Progenitor cell of endocrine pancreas (in vitro differentiated cells): ENCODE data around the gene RCBTB1.

GRCh38 chr13:49248380-49249058 is 794 bp downstream of the CDADC1 start:
- PRO-cap, result no peak

DNA sequence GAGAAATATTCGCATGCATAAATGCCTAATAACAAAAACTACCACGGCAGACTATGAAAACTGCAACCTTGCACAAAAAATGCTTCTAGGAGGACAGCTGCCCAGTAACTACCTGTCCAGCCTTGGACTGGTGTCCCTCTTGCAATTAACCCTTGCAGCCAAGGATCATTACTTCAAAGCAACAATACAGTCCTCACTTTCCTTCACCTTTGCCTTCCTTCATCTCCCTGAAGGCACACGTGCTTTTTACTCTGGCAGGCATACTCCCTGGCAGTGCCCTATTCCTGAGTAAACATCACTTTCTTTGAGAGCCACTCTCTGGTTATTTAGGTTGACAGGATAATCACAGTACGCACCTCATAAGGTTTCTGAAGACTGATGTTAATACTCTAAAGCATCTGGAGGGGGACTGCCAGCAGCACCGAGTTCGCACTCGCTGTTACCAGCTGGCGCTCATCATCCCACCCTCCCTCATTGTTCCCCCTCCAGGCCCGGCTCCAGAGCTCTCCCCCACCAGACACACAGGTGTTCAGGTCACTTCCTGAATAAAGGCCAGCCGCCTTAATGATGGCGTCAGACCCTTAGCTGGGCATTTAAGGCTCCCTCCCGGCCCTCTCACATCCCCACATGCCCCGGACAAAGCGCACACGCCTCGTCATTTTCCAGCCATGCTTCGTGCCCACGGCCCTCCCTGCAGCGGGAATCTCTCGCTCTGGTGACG is 57.3 kb downstream of the CDADC1 start:
- PRO-cap, result no peak

GRCh38 chr13:49399749-49400355 is 44.0 kb downstream of the CAB39L start:
- PRO-cap, result no peak

DNA sequence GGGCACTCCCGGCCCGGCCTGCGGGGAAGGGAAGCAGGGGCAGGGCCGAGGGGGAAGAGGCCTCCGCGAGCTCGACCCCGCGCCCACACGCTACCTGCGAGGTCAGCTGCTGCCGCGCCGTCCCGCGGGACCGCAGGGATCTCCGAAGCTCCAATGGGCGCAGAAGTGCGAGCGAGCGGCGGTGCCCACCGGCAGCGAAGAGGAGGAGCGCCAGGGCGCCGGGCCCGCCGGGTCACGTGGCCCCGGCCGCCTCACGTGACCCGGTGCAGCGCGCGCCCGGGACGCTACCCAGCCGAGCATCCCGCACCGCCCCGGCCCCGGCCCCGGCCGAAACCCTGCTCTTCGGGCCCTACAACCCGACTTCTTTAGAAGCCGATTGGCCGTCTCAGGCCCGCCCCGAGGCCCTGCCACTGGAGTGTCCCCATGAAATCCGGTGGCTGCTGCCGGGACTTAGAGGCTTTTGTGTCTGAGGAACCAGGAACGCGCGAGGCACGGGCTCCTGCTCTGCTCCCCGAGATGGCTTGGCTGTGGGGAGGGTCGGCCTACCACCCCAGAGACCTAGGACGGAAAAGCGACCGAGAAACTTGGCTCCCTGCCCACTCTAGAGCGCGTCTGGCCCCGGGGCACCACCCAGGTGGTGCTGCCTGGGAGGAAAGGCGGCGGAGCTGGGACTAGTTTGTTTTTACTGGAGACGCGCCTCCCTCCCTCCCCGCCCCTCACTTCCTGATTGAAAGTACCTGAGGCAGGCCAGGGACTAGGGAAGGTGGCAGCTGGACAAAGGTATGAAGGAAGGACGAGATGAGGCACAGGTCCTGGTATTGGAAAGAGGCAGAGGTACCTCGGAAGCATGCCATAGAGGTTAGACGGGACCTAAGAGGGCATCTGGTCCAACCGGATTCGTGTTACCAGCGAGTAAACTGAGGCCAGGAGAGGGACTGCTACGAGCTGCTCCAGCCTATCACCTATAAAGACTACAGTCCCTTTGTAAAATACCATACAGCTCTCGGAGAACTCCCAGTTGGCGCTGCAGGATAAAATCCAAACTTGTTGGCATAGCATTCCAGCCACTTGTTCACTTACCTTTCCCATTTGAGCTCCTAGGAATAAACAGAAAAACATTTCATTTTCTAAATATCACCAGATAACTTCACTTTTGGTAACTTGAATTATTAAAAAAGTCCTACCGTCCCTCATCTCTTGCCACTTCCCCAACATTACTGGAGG is at the start of gene RCBTB1:
Gene RCBTB1, minus strand, starts transcription at position 209 of the 1,224 bp plus-strand sequence.
- PRO-cap, result bidirectional peak, plus-strand start at position 309 of the sequence, minus-strand start at position 155 of the sequence; bidirectional peak, plus-strand start at position 736 of the sequence, minus-strand start at position 658 of the sequence; unidirectional peak, minus-strand start at position 973 of the sequence

DNA sequence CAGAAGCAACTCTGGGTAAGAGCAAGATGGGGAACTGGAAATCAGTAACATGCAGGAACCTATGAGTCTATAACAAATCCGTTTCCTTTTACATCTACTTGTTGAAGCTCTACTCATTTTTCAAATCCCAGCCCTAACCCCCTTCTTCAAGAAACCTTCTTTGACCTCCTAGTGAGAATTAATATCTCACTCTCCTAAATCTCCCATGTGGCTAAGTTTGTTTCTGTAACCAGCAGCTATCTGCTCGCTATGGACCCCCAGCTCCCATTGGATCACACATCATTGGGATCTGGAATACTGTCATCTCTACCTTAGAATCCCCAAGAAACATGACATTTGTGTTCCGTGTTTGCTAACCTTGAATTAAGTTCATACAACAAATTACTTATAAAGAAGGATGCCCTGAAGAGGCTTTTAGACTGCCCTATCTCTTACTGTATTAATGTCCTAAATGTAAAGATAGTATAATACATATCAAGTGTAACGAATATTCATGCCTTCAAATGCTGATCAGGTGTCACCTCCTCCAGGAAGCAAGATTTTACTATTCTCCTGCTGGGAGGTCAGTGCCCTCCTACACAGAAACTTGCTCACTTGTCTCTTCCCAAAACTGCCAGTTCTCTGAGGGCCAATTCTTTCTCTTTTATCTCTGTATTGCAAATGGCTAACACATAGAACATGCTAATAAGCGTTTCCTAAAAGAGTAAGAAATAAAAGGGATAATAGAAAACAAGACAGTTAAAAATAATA is 19.3 kb downstream of the EBPL start:
- PRO-cap, result no peak

DNA sequence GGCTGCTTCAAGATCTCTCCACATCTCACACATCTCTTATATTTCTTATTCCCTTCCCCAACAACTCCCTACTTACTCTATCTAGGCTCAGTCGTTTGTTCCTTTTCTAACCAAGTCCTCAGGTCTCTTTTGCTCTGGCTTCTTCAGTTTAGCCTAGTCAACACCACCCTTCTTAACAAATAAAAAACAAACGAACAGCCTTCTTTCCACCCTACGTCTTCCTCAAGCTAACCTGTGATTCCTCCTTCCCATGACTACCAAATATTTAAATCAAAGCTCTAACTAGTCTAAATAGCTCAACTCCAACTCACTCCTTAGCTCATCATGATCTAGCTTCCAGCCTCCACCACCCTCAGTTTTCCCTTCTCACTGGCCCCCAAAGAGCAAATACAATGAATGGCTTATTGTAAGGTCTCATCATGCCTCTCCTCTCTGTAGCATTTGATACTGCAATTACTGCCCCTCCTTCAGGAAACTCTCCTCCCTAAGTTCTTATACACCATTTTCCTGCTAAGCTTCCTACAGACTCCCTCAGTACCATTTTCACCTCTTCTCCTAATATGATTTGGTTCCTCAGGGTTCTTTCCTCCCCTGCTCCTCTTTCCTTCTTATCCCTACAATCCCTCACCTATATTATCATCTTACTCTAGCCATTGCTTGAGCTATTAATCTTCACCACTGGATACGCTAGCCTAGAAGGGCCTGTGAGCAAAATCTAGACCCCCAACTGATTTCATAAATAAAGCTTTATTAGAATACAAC is 12.8 kb downstream of the KPNA3 start:
- PRO-cap, result no peak

- PRO-cap, result no peak
These were observed 2.1 kb upstream of the SPRYD7 start for GRCh38 chr13:49938209-49938738.

- PRO-cap, result unidirectional peak, minus-strand start at chr13:49998084
These were observed 1.1 kb downstream of the TRIM13 start for GRCh38 chr13:49998027-49998243.

DNA sequence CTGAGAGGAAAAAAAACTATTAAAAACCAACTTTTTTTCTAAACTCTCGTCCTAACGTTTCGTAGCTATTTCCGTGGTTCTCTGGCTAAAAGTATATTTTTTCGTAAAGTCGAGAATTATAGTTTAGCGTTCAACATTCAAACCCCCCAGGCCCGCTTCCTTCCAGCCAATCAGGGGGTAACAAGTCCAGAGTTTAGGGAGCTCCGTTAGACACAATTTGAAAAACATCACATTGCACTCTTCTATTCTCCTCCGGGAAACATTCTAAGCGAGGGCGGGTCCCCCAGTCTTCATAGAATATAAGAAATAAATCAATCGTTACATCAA is 64.8 kb downstream of the KCNRG start:
- PRO-cap, result no peak

DNA sequence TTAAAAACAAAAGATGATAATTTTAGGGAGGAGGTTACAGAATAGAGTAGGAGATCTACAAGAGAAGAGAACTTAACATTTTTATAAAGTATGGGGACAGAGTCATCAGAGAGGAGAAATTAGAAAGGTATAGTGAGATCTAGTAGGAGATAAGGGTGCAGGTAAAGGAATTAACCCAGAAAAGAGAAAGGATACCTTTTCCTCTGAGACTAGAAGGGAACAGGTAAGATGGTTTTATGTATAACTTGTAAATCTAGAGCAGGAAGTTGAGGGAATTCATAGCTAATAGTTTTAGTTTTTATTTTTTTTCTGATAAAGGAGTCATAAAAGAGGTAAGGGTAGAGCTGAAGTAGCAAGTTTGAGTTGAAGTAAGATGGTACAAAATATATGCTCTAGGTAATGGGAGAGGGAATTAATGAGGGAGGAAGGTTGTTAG is 77.5 kb downstream of the KCNRG start:
- PRO-cap, result no peak

DNA sequence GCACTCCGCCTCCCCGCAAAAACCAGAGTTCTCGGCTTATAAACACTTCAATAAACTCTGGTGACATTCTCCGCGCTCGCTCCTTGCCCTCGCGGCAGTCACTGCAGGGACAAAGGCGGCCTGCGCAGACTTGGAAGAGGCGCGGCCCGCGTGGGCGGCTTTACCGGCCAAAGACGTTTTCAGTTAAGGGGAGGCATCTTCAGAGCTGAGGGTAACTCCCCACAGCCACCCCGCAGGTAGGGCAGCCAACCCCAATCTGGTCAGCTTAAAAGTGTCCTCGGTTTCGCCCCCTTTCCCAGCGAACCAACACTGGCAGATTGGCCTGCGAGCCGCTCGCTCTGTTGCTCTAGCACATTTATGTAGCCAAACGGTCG is 112.7 kb downstream of the KCNRG start:
- PRO-cap, result no peak

GRCh38 chr13:50152269-50152765 is 137.1 kb downstream of the KCNRG start:
- PRO-cap, result no peak

- PRO-cap, result no peak
These were observed 355.5 kb downstream of the KCNRG start for GRCh38 chr13:50370620-50371363.

- PRO-cap, result no peak
These were observed 388.0 kb downstream of the KCNRG start for GRCh38 chr13:50403083-50403790.

DNA sequence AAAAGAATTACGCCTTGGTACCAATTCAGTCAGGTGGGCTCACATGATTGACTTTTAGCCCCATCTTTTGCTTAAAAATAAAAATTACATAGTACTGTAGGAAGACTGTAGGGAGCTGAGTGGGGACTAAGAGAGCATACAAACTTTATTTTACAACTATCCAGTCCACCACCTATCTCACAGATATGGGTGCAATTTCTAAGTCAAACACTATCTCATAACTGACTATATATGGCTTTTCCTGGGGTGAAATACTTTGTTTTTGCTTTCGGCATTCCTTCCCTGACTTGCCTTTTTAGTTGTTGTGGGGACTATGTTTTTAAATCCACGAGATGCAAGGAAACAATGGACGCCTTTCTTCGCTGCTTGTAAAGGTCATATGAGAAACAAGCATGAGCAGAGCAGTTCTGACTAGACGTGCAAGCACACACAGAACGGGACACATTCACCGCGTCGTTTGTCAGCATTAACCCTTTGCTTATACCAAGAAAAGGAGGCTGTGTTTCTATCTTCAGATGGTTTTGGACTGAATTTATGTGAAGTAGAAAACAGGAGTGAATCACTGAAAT is 359.1 kb downstream of the DLEU7 start:
- PRO-cap, result no peak

GRCh38 chr13:50598221-50598919 is 245.1 kb downstream of the DLEU7 start:
- PRO-cap, result no peak

DNA sequence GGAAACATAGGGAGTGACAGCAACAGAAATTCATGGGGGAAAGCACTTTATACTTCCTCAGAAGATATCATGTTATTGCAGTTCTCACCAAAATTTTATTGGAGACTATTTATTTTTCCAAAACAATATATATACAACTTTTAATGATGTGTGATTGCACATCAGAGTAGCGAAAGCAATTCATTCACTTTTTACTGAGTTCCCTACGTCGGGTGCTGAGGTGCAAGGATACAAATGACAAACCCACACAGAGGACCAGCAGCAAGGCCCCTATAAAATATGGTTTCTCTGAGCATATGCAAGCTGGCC is 213.3 kb downstream of the DLEU7 start:
- PRO-cap, result no peak

GRCh38 chr13:50678354-50679109 is 165.0 kb downstream of the DLEU7 start:
- PRO-cap, result no peak

DNA sequence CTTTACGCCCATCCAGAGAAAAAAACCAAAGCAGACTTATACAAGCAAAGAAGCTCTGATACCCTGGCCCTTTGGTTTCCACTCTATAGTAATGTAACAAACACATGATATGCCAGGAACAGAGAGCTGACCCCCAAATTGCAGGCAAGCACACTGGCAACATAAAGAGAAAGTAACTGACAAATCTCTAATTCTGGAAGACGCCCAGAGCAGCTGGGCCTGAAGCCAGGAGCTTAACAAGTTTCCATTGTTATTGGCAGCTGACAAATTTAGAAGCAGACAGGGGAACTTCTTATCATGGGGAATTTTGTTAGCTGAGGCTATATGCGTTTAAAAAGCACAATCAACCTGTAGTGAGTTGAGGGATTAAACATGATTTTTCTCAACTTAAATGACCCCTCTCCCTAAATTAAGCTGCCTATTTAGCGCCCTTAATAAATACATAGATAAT is 158.0 kb downstream of the DLEU7 start:
- PRO-cap, result no peak

DNA sequence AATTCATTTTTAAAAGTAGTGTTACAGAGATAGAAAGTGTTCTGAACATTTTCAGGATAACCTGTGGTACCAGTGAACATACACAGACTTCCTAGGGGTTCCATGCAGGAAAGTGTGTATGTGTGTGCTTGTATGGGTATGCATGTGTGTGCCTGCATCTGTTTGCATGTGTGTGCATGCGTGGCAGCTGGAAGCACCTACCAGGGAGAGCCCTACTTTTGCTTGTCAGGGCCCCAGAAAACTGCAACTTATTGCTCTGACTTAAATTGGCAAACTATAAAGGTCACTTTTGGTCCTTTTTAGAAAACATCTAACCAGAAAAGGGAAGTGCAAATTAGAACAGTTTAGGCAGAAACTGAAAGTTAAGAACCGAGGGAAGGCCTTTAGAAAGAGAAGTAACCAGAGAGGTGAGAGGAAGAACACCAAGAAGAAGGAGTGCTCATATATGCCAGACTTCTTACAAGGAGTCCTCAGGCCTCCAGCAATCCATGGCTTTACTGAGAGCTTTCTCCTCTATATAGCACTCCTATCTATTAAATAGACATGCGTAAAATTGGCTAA is 32.5 kb downstream of the DLEU7 start:
- PRO-cap, result no peak